Non-pigmented ciliary epithelial cell (primary cell): ENCODE data around the gene PADI1.

GRCh38 chr1:16441569-16441851, 986 bp downstream of the NECAP2 start:
- RRBS = no CpG with 5 or more reads among the region's 9 CpGs

GRCh38 chr1:16443387-16443787, 2.9 kb downstream of the NECAP2 start:
- RRBS = 50% methylated on average over 1 of the region's 7 CpGs

GRCh38 chr1:16613820-16614291, 173.3 kb downstream of the NECAP2 start:
- RRBS = no CpG with 5 or more reads among the region's 13 CpGs

DNA sequence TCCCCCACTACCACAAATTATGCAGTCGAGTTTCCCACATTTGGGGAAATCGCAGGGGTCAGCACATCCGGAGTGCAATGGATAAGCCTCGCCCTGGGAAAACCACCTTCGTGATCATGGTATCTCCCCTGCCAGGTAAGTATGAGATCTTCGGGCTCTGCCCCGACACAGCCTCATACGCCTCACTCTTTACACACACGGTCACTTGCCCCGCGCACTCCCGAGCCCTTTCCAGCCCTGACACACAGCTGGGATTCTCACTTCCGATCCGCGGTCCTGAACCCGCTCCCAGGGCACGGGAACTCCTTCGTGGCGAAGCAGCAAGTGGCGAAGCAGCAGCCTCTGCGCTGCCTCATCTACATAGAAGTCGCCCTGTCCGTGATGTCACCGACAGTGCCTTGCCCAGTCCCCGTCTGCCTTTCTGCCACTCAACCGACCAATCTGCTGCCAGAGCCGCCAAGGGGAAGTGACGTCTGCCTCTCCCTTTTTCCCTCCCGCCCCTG, 226.3 kb downstream of the NECAP2 start:
- RRBS = no CpG with 5 or more reads among the region's 29 CpGs

- RRBS = no CpG with 5 or more reads among the region's 83 CpGs
Observed at GRCh38 chr1:16699180-16700016, 222.3 kb upstream of the CROCC start.

- RRBS = 33% methylated on average over 6 of the region's 14 CpGs
Observed at GRCh38 chr1:16955673-16956339, 24.6 kb downstream of the MFAP2 start.

GRCh38 chr1:17045718-17045995, 8.2 kb downstream of the SDHB start:
- RRBS = no CpG with 5 or more reads among the region's 4 CpGs

- RRBS = no CpG with 5 or more reads among the region's 12 CpGs
Observed at GRCh38 chr1:17097093-17097588, 22.1 kb downstream of the PADI2 start.

- RRBS = no CpG with 5 or more reads among the region's 7 CpGs
Observed at GRCh38 chr1:17204934-17205377, at the start of gene PADI1. TSS of gene PADI1 (plus strand) at chr1:17205128.

- RRBS = no CpG with 5 or more reads among the region's 6 CpGs
Observed at GRCh38 chr1:17355801-17356222, 16.2 kb upstream of the PADI6 start.

- RRBS = no CpG with 5 or more reads among the region's 14 CpGs
Observed at GRCh38 chr1:17404204-17404786, 32.3 kb downstream of the PADI6 start.

- RRBS = no CpG with 5 or more reads among the region's 12 CpGs
Observed at GRCh38 chr1:17431463-17431965, 8.0 kb downstream of the RCC2 start.

GRCh38 chr1:17553795-17554410, 14.4 kb downstream of the ARHGEF10L start:
- RRBS = no CpG with 5 or more reads among the region's 11 CpGs

DNA sequence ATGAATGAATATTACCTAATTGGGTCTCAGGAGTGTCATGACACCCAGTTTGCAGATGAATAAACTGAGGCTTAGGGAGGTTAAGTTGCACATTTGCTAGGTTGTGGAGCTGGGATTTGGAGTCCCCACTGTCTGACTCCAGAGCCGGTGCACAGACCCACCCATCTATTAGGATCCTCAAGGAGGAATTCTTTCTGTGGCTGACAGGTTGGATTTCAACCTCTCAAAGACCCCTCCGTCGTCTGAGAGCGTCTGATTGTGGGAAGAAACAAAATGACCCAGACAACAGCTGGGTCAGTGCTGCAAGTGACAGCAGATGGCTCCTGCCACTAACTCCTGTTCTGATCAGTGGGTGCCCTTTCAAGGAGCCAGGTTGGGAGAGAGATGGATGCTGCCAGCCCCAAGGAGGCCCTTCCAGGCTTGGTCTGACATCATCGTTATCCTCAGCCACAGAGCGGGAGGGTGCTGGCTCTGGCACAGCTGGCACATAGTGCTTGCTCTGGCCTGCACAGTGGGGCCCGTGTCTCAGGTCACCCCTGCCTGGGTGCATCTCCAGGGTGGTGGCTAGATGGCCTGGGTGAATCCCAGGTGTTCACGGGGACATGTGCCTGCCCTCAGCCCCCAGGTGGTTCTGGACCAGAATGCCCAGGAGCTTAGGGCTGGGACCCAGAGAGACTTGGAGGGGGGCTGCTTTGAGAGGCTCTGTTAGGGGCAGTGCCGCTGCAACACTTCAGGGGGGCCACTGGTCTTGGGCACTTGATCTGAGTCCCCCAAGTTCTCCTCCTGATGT, 24.3 kb downstream of the ARHGEF10L start:
- RRBS = no CpG with 5 or more reads among the region's 9 CpGs

DNA sequence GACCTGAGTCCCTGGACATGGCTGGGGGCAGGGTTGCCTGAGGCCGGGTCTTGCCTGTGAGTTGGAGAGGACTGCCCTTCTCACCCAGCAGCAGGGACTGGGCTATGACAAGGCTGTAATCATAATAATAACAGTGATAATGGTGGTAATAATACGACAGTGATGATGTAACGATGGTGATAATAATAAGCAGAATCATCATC, 43.6 kb downstream of the ARHGEF10L start:
- RRBS = no CpG with 5 or more reads among the region's 3 CpGs

DNA sequence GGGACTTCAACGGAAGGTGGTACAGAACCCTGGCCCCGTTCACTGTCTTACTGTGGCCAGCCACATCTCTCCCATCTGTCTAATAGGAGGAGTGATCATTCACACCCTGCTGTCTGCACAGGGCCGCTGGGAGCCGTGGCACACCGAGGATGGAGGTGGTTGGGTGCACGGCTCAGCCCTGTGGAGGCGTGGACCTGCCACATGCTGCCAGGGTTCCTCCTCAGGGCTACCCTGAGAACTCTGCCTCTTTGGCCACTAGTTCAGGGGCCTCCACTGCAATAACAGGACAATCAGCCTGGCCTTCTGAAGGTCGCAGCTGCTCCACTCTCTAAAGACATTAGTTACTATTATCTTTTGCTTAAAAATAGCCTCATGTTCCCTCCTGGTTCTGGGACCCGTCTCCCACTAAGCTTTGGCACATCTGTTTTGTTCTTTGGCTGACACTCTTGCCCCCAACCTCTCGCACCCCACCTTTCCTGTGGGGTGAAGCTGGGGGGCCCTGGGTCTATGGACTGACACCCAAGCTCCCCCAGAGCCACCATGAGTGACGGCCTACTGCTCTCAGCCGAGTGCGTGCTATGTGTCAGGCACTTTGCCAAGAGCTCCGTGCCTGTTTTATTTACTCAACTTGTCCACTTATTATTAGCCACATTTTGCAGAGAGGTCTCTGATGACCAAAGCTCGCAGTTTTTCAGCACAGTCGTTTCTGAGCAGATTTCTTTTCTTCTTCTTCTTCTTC, 66.2 kb downstream of the ARHGEF10L start:
- RRBS = no CpG with 5 or more reads among the region's 16 CpGs

DNA sequence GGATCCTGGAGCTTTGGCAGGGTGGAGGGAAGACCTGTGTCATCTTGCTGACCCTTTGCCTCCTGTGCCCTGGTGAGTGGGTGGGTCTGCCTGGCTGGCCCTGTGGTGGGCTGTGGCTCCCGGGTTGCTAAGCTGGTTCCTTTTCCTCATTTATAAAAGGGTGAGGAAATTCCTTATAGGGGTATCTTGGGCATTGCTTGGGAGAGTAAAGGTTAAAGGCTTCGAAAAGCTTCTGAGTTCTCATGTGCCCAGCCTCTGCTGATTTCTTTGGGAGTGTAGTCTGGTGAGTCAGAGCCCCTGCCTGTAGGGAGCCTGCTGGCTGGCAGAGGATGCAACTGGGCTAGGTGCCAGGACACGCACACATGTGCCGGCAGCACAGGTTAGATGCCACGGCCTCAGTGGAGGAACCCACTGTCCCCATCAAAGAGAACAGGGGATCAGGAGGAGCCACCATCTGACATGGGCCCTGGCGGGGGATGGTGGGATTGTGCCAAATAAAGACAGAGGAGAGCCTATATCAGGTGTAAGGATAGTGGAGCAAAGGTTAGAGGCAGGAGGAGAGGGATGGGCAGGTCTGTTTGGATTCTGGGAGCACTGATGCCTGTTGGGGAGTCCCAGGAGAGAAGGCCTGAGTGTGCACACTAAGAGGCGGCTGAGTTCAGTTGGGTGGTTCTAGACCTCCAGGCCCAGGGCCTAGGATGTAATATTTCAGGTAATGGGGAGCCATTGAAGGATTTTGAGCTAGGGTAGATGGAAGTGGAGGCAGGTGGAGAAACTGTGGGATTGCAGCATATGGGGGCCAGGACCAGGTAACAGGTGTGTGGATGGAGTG, 85.4 kb downstream of the ARHGEF10L start:
- RRBS = no CpG with 5 or more reads among the region's 7 CpGs

GRCh38 chr1:17668073-17668400, 87.1 kb upstream of the ACTL8 start:
- RRBS = no CpG with 5 or more reads among the region's 15 CpGs

DNA sequence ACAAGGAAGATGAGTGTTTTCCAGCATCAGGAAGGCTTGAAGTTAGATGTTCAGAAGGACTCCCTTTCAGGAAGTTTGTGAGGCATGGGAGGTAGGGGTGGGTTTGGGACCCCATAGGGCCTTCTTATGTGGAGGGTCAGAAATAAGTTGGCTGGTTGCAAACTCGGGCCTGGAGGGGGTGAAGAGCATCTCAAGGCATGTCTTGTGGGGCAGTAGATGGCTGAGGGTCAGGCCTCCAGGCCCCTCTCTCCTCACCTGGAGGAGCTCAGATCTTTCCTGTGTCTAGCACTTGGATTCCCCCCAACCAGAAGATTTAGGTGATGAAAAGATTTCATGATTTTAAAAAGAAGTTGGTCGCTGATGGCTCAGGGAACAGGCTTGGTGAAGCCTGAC, 82.4 kb upstream of the ACTL8 start:
- RRBS = no CpG with 5 or more reads among the region's 2 CpGs

DNA sequence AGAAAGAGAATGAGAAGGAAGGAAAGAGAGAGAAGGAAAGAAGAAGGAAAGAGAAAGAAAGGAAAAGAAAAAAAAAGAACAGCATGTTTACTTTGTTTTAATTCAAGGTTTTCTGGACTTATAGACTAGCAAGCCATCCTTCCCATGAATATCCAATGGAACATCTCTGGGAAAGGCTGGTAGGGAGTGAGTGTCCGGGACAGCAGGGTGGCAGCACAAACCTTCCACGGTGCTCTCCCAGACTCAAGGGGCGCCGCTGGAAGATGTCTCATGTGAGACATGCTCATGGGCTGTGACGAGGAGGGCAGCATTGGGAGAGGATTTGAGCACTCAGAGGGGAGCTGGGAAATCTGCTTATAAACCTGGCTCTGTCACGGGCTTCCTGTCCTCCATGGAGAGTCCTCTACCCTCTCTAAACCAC, 100.3 kb upstream of the IGSF21 start:
- RRBS = no CpG with 5 or more reads among the region's 6 CpGs